Measurements from ENCODE around the genes LRRC8D, HFM1, BTBD8 and EVI5.

GRCh38 chr1:89524955-89526017 is 657 bp downstream of the LRRC8B start:
- PRO-cap = unidirectional peak, minus-strand start at chr1:89525422

- PRO-cap = no peak
Measured at GRCh38 chr1:89645038-89645684, 12.2 kb downstream of the LRRC8C start.

DNA sequence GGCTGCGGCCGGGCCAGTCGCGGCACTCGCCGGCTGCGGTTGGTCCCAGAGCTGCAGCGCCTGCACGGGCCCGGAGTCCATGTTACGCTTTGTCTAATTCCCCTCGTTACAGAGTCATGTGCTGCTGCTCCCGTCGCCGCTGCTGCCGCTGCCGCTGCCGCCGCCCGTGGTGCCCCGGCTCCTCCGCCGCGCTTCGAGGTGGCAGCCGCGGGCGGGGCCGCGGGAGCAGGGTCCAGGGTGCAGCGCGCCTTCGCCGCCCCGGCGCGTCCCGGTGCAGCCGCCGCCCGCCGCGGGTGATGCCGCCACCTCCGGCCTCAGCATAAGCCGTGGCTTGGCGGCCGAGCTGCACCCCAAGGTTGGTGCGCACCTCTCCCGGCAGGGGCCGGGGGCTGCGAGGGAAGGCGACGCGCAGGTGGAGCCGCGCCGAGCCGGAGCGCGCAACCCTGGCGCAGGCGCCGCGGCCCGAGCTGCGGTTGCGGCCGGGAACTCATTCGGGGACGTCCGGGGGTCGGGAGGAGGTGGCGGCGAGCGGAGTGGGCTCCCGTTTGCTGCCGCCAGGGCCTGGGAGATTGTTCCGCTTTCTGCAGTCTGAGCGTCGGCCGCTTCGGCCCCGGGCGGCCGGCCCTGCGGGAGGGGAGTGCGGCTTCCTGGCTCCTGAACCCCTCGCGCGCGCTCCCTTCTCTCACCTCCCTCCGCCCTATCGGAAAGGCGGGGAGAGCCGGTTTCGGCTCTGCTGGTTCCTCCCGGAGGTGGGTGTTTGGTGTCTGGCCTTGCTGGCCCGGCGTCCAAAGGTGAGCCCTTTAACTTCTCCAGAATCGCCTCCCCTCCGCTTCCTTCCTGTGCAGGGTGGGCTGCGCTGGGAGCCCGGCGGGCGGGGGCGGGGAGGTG is at the start of gene LRRC8D:
Gene LRRC8D, plus strand, starts transcription at position 96 of the 888 bp plus-strand sequence.
- PRO-cap = bidirectional peak, plus-strand start at position 96 of the sequence, minus-strand start outside the sequence; bidirectional peak, plus-strand start at position 490 of the sequence, minus-strand start at position 489 of the sequence; bidirectional peak, plus-strand start outside the sequence, minus-strand start at position 639 of the sequence

GRCh38 chr1:90012558-90013359 is 17.8 kb downstream of the ZNF326 start:
- PRO-cap = no peak

DNA sequence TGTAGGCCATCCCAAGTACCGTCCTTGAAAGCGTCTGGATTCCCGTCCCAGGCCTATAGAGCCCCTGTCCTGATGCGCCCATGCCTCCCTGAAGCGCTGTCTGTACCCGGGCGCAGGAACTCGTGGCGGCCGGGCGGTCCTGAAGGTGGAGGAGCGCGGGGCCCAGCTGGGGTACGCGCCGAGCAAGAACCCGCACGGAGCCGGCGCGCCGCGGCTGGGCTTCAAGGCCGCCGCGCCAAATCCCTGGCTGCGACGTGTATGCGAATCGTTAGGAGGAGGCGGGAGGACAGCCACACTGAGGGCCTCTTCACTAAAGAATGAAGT is 10.7 kb downstream of the BARHL2 start:
- PRO-cap = bidirectional peak, plus-strand start at position 250 of the sequence, minus-strand start at position 260 of the sequence

DNA sequence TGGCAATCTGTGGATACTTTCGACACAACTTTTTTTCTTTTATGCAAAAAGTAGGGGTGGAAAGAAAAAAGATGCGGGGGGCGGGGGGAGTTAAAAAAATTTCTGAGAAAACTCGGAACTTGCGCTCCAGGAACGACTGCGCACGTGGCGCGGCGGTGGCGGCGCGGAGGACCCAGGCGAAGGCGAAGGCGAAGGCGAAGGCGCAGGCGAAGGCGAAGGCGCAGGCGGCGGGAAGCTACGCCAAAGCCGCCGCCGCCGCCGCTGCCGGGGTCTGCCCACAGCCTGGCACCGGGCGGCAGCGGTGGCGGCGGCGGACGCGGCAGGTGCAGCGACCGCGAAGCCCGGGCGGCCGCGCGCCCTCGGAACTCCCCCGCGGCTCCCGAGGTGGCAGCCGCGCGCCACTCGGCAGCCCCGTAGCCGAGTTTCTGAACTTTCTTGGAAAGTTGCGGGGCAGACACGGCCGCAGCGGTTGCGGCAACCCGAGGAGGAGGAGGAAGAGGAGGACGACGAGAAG is 306 bp upstream of the BARHL2 start:
- PRO-cap = bidirectional peak, plus-strand start at position 135 of the sequence, minus-strand start outside the sequence

- PRO-cap = bidirectional peak, plus-strand start at chr1:90718202, minus-strand start at chr1:90717934
Measured at GRCh38 chr1:90717865-90718467, 864 bp upstream of the BARHL2 start.

DNA sequence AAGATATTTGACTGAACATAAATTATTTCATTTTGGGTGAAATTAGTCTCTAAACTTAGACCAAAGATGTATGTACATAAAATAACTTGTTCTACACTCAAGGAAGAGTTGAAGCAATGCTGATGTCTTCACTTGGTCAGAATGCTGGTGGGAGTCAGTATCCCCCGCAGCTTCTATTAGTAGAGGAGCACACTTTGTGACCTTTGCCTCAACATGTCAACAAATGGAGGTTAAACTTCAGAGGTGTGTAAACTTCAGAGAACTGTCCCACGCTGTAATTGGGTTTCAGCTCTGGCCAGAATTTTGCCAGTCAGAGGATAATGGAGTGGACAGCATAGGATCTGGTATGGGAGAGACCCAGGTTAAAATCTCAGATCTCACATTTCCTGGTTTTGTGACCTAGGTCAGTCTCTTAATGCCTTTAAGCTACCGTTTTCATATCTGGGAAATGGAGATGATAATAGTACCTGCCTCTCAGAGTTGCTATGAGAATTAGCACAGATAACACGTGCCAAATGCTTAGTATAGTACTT is 107.6 kb upstream of the ZNF644 start:
- PRO-cap = no peak

DNA sequence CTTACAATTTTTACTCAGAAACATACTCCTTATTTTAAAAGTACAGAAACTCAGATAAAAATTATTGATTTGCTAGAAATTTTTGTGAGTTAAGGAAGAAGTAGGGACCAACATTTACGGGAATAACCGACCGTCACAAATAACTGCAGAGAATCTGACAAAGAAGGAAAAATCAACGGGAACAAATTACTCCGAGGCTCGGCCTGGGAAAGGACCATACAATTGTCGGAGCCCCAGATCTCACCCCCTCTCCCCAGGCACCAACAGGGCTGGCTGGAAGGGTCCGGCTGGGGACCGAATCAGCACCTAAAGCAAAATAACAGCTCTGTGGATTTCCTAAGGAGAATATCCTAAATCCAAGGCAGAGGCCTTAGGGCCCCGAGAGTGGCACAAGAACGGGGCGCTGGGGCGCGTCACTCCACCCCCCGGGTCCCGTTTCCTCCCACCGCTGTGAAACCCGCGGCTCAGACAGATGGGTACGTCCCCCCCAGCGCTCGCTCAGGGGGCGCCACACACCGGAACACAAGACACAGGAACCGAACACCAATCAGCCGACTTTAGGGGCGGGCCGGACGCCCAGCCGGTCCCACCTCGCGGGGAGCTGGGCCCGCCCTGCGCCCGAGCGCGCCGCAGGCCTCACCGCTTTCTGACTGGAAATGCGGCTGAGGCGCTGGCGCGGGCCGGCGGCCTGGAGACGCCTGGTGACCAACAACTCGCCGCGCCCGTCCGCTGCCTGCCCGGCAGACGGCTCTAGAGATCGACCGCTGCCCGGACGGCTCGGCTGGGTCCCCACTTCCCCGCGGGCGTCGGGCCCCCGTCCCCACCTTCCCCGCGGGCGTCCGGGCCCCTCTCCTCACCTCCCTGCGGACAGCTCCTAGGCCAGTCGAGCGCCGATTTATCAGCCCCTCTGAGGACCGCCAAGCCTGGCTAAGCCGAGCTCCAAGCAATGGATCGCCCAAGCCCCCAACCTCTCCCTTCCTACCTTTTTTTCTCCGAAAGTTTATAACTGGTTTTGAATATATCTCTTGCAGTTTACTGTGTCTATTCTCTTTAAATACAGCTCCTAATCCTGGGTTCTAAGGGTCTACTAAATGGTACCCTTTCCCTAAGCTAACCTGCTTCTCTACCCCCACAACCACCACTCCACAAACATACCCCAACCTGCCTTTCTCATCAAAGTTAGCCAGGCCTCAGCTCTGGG is at the start of gene HFM1:
Gene HFM1, minus strand, starts transcription at position 897 of the 1,201 bp plus-strand sequence.
- PRO-cap = unidirectional peak, plus-strand start at position 364 of the sequence; bidirectional peak, plus-strand start at position 655 of the sequence, minus-strand start at position 632 of the sequence; unidirectional peak, minus-strand start at position 869 of the sequence

GRCh38 chr1:91583012-91583468 is 82.4 kb downstream of the CDC7 start:
- PRO-cap = no peak

- PRO-cap = no peak
Measured at GRCh38 chr1:91725855-91726662, 159.9 kb downstream of the TGFBR3 start.

- PRO-cap = no peak
Measured at GRCh38 chr1:91844590-91845622, 41.0 kb downstream of the TGFBR3 start.

DNA sequence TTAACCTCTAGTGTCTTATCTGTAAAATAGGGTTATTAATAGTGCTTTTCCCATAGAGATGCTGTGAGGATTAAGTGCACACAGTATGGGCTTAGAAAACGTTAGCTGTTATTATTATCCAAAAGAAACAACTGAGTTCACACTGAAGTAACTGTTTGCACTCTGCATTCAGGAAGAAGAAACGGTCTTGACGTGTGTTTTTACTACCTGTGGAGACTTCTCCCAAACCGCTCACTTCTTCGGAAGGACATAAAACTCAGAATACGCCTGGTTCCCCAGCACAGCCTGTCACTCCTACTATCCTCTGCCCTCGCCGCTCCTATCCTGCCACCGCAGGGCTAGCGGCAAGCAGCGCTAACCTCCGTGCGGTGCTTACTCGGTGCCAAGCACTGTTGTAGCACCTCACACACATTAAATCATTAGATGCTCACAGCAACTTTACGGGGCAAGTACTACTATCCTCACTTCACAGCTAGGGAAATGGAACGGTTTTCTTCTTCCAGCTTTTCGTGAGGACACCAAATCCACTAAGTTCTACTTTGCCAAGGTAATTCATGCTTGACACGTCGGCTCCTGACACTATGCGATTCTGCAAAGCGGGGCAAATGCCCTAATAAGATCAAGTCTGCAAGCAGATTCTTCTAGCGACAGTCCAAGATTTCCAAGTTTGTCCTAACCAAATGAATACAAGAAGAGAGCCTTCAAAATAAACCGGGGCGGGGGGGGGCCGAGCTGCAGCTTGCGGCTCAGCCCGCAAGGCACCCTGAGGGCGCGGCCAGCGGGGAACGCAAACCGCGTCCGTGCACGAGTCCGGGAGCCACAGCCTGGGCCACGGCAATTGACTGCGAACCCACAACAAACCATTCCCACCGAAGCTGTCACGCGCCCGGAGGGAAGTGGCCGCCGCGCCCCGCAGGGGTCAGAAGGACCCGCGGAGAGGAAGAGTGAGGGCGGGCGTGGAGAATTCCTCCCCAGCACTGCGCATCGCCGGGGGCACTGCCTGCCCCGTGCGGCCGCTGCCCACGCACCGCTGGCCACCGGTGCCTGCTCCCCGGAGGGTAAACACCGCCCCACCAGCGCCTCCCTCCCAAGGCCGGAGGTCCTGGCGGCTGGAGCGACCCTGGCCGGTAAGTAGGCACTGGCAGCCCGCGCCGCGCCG is 927 bp downstream of the TGFBR3 start:
- PRO-cap = no peak

DNA sequence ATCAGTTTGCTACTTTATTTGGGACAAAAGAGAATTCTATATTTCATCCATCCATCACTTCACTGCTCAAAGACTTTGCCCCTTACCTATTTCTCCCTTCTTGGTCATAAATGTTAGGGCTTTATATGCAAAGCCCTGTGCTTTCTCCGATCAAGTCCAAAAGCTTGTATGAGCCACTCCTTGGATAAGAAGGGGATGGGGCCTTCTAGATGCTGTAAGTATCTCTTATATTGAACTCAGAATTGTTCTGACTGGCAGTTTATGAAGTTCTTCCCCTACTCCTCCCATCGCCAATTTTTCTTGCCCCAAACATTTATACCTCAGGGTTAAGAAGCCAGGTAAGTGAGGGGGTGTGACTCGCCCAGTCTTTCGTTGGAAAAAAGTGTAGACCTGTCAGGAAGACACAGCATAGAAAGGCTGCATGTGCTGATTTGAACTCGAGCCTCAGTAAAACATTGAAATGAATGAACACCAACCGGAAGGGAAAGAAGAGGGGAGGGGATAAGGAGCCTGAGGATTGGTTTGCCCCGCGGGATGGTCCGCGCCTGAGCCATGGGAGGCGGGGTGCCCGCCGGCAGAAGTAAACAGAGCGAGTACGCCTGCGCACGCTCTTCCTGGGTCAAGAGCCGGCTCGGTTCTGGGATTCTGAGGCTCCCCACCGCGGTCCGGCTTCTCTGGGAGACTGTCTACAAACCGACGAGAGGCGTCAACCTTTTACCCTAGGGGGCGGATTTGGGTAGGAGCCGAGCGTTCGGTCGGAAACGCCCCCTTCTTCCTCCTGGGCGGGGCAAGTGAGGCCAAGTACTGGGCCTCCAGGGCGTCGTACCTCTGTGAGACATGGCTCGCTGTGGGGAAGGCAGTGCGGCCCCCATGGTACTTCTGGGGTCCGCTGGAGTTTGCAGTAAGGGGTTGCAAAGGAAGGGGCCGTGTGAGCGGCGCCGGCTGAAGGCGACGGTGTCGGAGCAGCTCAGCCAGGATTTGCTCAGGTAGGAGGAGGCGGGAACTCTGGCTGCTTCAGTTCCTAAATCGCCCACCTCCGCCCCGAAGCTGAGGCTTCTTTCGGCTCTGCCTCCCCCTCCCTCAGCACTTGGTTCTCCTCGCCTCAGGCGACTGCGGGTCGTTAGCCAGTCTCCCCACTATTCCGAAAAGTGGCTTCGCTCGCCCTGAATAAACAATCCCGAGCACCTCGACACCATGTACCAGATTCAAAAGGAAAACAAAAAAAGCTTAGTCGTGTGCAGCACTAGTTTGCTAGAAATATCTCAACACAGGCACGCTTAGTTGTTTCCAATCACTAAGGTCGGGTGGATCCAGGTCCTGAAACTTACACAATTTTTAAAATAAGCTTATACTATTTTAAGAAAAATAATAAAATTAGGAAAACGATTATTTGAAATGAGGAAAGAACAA is at the start of gene BTBD8:
Gene BTBD8, plus strand, starts transcription at position 611 of the 1,410 bp plus-strand sequence.
- PRO-cap = bidirectional peak, plus-strand start at position 577 of the sequence, minus-strand start at position 454 of the sequence; bidirectional peak, plus-strand start at position 831 of the sequence, minus-strand start at position 688 of the sequence; bidirectional peak, plus-strand start at position 1,086 of the sequence, minus-strand start at position 1,007 of the sequence

- PRO-cap = no peak
Measured at GRCh38 chr1:92485785-92486425, 820 bp downstream of the GFI1 start.

- PRO-cap = no peak
Measured at GRCh38 chr1:92588385-92589166, 101.9 kb upstream of the GFI1 start.

DNA sequence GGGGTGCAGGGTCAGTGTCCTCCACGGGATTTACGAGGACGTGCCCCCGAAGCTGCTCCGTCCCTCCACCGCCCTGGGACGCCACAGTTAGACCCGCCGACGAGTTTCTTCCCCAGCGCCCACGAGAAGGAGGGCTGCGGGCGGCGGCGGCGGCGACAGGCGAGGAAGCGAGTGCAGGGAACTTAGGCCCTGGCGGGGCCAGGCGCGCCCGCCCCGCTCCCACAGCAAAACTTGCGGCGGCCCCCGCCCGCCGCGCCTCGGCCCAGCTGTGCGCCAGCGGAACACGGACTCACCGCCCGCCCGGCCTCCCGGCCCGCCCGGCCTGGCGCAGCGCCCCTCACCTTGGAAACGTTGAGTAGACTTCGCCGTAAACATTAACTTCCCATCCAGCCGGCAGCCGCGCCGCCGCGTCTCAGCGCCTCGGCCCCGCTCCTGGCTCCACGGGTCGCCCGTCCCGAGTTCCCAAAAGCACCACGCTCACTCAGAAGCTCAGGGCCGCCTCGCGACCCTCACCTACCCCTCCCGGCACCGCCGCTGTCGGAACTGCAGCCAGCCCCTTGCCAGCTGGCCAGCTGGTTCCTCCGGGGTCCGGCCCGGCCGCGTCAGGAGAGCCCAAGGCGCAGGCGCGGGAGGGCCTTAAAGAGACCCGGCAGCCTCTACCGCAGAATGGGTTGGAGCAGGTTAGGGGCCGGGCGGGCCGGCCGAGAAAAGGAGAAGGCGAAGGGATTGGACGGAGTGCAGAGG is at the start of gene EVI5:
Gene EVI5, minus strand, starts transcription at position 614 of the 744 bp plus-strand sequence.
- PRO-cap = bidirectional peak, plus-strand start at position 377 of the sequence, minus-strand start at position 414 of the sequence; bidirectional peak, plus-strand start at position 664 of the sequence, minus-strand start at position 668 of the sequence

DNA sequence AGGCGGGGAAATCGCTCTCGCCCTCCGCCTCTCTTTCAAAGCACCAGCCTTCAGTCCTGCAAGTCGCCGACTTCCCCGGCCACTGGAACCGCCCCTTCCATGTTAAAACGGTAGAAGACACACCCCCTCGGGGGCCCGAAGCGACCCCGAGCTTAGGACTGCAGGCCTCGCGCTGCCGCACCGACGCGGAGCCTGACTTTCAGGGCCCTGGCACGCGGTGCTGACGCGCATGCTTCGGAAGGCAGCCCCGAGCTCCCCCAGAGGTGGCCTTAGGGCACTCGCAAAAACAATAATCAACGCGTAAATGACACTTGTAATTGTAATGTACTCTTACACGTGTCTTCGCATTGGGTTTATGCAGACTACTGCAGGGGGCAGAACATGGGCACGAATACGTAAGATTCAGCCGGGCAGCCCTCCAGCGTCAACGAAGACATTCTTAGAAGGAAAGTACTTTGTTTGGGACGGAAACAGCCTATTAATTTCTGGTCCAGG is 378 bp upstream of the EVI5 start:
- PRO-cap = bidirectional peak, plus-strand start at position 201 of the sequence, minus-strand start at position 199 of the sequence; bidirectional peak, plus-strand start at position 333 of the sequence, minus-strand start at position 265 of the sequence

GRCh38 chr1:92960208-92960998 is 859 bp downstream of the DIPK1A start:
- PRO-cap = bidirectional peak, plus-strand start at chr1:92960874, minus-strand start at chr1:92960528

GRCh38 chr1:93324405-93325222 is 21.1 kb upstream of the DR1 start:
- PRO-cap = no peak